Osteoblast (primary cell): ENCODE data around the gene ATP12A.

DNA sequence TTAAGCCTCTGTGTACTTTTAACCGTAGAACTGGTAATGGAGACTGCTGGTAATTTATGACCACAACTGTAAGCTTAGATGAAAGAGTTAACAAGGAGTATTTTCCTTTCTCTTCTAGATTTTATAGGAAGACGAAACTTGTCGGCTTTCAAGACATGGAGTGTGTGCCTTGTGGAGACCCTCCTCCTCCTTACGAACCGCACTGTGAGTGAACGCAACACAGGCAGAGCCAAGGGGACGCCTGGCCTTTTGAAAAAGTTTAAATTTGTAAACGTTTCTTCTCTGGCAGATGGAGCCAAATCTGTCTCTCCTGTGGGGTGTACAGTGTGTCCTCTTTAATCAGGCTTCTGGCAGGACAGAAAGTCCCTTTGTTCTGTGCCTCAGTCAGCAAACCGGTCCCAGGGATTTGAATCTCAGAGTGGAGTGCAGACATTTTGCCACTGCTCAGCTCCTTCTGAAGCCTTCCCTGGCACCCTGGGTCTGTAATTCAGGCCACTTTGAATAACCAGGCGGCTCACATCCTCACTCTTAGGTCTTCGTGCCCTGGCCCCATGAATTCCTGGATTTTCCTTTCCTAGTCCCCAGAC, 56.5 kb downstream of the TNFRSF19 start:
- CAGE, long polyA plus RNA = no peak
- RRBS = no CpG with 5 or more reads among the region's 11 CpGs

DNA sequence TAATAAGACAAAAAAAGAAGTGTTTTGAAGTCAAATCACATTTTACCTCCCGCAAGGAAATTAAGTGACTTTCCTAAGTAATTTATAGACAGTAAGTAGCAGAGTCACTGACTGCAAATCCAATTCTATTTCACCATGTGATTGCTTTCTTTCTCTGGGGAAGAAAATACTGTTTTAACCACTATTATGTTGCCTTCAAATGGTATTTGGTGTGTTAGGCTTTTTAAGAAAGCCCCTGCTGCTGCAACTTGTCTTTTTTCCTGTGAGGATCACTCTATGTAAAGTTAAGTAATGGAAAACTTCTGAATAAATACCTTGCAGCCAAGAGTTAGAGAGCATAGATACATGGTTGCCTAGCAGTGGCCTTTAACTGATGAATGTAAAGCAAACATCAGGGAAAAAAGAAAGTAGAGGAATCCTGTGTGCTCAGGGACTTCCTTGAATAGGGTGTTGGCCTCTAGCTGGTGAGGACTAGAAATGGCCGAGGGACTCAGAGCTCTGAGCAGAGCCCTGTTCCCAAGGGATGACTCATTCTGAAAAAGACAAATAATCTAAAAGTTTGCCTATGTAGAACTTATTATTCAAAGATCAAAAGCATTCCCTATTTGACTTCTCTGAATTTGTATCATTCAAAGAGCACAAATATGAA, 135.8 kb downstream of the MIPEP start:
- CAGE, long polyA plus RNA = no peak
- RRBS = no CpG with 5 or more reads among the region's 2 CpGs

GRCh38 chr13:24033481-24033898, 127.0 kb upstream of the SPATA13 start:
- CAGE, long polyA plus RNA = no peak
- RRBS = no CpG with 5 or more reads among the region's 8 CpGs

- CAGE, long polyA plus RNA = no peak
- RRBS = no CpG with 5 or more reads among the region's 3 CpGs
Observed at GRCh38 chr13:24119968-24120300, 40.6 kb upstream of the SPATA13 start.

DNA sequence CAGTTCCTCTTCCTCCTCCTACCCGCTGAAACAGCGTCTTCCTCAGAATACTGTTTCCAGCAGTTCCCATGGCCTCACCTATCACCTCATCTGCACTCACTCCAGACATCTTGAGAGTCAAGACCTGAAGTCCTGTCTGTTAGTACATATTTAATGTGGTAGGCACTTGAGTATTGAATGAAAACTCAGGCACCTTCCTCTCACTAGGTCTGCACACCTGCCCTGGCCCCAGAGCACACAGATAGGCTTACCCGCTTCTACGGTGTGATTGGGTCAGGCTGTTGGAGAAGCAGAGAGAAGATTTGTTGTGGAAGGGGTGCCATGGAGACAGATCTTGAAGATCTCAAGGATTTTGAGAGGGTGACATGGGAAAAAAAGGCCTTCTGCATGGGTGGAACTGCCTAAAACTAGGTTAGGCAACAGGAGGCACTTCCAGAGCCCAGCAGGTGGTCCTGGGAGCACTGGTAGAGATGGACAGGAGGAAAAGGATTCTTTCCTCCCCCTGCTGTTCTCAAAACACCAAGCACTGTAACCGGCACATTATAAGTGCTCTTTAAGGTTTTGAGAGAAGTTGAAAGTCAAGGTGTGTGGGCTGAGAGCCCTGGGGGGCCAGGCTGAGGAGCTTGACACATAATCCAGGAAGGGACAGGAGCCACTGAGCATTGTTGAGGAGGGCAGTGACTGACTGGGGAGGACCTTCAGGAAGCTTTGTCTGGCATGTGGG, 32.1 kb downstream of the SPATA13 start:
- CAGE, long polyA plus RNA = no peak
- RRBS = no CpG with 5 or more reads among the region's 5 CpGs

DNA sequence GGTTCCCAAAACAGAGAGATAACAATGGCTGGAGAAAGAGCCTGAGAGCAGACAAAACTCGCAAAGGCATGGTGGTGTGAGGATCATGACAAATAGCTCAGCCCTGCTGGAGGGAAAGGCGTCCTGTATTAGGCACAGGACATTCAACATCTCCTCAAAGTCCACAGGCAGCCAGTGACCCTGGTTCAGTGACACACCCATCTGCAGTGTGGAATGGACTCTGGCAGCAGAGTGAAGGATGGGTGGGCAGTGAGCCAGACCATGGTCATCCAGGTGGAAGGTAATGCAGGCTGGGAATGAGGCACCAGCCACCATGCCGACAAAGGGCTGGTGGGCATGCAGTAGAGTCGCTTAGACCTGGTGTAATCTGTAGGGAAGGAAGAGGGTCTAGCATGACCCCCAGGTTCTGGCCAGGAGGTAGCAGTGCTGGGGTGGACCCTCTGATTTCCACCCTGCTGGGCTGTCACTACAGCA, 57.5 kb downstream of the SPATA13 start:
- CAGE, long polyA plus RNA = no peak
- RRBS = no CpG with 5 or more reads among the region's 4 CpGs

DNA sequence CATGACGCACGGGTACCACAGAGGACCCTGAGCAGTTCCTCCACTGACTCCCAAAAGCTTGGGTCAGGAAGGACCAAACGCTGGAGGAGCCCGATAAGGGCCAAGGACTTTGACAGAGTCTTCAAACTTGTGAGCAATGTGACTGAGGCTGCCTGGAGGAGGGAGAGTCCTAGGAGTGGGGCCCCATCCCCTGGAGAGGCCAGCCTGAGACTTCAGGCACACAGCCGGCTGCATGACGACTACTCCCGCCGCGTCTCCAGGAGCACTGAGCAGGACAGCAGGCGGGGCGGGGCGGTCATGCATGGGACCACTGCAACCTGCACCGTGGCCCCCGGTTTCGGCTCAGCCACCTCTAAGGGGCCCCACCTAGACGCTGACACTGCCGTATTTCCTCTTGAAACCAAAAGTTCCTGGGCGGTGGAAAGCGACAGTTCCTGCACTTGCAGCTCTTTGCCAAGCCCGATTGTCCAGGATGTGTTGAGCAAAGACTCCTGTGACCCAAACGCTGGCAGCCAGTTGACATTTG, 63.3 kb downstream of the SPATA13 start:
- CAGE, long polyA plus RNA = no peak
- RRBS = 100% methylated on average over 2 of the region's 21 CpGs

GRCh38 chr13:24225842-24226350, 65.4 kb downstream of the SPATA13 start:
- CAGE, long polyA plus RNA = no peak
- RRBS = no CpG with 5 or more reads among the region's 10 CpGs

GRCh38 chr13:24333067-24333363, 23.6 kb downstream of the C1QTNF9 start:
- CAGE, long polyA plus RNA = no peak
- RRBS = no CpG with 5 or more reads among the region's 2 CpGs

DNA sequence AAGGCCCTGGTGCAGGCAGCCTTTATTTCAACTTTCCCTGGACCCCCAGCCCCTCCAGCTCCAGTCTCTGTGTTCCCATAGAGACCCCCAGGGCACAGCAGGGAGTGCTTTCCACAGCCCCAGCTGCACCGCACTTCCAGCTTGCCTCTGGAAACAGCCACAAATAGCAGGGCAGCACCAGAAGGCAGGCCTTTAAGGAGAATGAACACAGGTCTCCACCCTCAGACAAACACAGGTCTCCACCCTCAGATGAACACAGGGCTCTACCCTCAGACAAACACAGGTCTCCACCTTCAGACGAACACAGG, 51.6 kb downstream of the C1QTNF9 start:
- CAGE, long polyA plus RNA = no peak
- RRBS = no CpG with 5 or more reads among the region's 2 CpGs

DNA sequence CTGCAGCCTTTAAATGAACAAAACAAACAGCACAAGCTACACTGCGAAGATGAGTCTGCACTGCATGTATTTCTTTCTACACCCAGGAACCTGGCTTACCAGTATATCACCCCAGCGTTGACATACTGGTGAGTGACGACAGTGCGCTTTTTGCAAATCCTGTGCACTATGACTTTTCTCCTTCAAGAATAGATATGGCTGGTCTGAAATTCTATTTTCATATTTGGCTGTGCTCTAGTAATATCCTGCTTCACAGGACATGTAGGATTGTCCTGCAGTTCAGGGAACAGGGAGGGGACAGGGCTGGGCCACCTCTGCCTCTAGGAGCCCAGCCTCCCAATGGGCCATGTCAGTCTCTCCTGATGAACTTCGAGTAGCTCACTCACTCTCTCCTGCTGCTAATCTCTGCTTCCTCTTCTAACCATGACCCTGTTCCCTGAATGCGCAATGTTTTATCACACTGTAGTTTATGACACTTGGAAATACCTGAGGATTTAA, 9.4 kb downstream of the PARP4 start:
- CAGE, long polyA plus RNA = no peak
- RRBS = no CpG with 5 or more reads among the region's 6 CpGs

- CAGE, long polyA plus RNA = no peak
- RRBS = no CpG with 5 or more reads among the region's 5 CpGs
Observed at GRCh38 chr13:24580516-24580880, 67.9 kb upstream of the PARP4 start.

DNA sequence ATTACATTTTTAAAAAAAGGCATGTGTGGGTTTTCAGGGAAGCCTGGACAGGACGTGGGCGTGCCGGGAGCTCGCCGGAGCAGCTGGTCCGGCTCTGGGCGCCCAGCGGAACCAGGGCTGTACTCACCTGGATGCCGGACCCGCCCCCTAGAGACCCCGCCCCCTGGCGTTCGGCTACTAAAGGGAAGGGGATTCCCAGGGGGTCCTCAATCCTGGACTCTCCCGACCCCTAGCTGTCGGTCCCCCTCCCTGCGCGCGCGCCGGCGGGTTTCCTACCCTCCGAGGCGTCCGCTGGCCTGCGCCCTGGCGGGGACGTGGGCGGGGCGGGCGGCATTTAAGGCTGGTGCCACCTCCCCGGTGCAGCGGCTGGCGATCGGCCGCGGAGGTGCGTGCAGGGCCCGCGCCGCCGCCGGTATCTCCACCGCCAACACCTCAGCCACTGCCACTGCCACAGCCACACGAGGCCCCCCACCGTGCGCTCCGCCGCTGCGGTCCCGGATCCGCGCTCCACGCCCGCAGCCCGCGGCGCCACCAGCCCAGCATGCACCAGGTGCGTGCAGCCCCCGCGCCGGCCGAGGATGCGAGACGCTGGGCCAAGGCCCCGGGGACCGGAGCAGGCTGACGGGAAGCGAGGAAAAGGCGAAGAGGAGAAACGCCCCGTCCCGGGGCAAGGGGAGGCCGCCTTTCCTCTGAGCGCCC, at the start of gene ATP12A:
Gene ATP12A, plus strand, starts transcription at position 206 of the 699 bp plus-strand sequence.
- CAGE, long polyA plus RNA = no peak
- RRBS = 4% methylated on average over 50 of the region's 74 CpGs

GRCh38 chr13:25971417-25971827, 80.4 kb downstream of the SHISA2 start:
- CAGE, long polyA plus RNA = no peak
- RRBS = no CpG with 5 or more reads among the region's 5 CpGs

GRCh38 chr13:26187013-26187448, 35.1 kb downstream of the RNF6 start:
- CAGE, long polyA plus RNA = no peak
- RRBS = 23% methylated on average over 8 of the region's 21 CpGs

DNA sequence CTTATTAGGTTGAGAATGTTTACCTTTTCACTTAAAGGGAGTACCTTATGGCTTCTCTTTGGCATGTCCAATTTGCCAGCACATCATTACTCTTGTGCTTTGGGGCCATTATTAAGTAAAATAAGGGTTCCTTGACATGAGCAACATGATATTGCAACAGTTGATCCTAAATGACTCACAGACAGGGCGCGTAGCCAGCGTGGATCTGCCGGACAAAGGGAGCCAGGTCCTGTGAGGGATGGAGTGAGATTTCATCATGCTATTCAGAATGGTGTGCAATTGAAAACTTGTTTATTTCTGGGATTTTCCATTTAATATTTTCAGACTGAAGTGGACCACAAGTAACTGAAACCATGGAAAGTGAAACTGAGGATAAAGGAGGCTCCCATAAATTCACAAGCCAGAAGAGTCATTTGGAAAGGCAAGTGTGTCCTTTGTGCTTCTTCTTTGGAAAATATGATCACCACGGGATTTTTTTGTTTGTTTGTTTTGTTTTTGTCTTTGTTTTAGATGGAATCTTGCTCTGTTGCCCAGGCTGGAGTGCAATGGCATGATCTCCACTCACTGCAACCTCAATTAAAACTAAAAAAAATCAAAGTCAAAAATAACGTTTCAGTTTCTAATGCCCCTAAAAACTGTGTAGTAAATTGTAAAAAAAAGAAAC, 48.5 kb upstream of the WASF3 start:
- CAGE, long polyA plus RNA = start-site peak on the plus strand centred at position 225 of the sequence, 63 bp wide, 12 and 10 reads in 2 replicates
- RRBS = no CpG with 5 or more reads among the region's 6 CpGs

- CAGE, long polyA plus RNA = no peak
- RRBS = no CpG with 5 or more reads among the region's 19 CpGs
Observed at GRCh38 chr13:26961647-26962893, 201.5 kb upstream of the GPR12 start.

DNA sequence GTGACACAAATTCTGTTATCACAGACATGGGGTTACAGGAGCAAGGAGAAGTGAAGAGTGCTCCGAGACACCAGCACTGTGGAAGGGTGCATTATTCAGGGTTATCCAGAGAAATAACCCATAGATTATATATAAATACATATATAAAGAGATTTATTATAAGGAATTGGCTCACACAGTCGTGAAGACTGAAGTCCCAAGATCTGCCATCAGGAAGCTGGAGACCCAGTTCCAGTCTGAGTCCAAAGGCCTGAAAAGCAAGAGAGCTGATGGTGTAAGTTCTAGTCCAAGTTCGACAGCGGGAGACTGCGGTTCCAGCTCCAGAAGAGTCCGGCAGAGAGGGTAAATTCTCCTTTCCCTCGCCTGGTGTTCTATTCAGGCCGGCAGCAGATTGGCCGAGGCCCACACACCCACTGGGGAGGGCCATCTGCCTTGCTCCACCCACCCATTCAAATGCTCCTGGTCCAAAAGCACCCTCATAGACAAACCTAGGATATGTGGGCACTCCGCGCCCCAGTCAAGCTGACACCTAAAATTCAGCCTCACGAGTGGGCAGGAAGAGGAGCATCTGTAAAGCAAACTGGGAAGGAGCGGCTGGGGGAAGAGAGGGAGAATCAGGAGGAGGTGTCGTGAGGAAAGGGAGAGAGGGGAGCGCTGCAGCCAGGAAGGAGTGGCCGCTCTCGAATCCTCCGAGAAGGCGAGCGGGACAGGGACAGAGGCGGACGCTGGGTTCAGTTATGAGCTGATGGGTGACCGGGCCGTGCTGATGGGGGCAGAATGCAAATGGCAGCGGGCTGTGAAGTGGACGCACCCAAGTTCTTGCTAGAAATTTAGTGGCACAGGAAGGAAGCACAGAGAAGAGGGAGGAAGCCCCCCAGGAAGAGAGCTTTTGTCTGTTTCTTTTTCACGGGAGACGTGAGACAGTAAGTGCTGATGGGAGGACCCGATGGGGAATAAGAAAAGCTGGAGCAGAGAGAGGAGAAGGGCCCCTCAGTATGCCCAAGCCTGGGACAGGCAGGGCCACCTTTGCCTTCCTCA, 137.0 kb downstream of the USP12 start:
- CAGE, long polyA plus RNA = no peak
- RRBS = 60% methylated on average over 2 of the region's 29 CpGs

GRCh38 chr13:27130666-27131074, 40.9 kb downstream of the USP12 start:
- CAGE, long polyA plus RNA = no peak
- RRBS = no CpG with 5 or more reads among the region's 7 CpGs

GRCh38 chr13:27153836-27154299, 17.7 kb downstream of the USP12 start:
- CAGE, long polyA plus RNA = no peak
- RRBS = no CpG with 5 or more reads among the region's 4 CpGs